ENCODE data around the gene CCDC175.

DNA sequence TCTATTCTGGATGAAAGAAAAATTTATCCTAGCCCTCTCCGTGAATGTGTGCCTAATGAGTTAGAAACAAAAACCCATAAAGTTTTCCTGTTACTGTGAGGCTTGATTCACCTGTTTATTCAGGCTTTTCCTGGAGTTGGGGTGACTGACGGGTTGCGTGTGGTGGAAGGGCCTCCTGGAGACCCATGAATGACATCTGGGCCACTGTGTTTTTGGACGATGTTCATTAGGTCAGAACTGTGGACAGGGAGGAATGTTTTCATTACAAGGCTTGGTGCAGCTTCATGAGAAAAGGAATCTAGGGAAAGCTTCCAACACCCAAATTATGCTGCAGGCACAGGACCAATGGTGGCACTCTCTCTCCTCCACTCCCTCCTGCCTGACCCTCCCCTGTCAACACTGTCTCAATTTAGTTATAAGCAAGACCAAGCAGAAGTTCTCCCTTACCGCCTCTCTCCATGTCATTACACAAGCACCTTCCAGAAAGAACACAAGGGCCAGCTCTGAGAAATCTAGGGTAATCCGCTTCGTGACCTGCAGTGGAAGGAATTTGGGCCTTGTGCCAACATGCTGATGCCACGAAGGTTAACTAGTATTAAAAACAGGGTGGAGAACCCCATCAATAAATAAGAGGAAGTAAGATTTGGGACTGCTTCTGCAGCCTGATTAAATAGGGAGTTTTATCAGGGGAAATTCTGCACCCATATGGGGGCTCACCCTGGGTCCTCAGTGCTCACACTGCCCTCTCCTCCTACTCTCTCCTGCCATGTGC lies 200.2 kb downstream of the KTN1 start:
- PRO-cap, result no peak

DNA sequence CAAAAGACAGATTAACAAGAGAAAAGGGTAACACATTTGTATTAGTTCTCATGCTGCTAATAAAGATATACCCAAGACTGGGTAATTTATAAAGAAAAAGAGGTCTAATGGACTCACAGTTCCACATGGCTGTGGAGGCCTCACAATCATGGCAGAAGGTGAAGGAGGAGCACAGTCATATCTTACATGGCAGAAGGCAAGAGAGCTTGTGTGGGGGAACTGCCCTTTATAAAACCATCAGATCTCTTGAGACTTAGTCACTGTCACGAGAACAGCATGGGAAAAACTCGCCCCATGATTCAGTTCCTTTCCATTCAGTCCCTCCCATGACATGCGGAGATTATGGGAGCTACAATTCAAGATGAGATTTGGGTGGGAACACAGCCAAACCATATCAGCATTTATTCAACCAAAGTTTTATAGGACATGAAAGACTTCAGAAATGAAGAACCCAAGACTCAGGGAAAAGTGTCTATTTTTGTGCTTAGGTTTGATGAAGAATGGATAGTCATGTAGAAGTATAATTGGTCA lies 216.5 kb downstream of the KTN1 start:
- PRO-cap, result no peak

GRCh38 chr14:55913443-55914068 lies 204.7 kb upstream of the PELI2 start:
- PRO-cap, result no peak

DNA sequence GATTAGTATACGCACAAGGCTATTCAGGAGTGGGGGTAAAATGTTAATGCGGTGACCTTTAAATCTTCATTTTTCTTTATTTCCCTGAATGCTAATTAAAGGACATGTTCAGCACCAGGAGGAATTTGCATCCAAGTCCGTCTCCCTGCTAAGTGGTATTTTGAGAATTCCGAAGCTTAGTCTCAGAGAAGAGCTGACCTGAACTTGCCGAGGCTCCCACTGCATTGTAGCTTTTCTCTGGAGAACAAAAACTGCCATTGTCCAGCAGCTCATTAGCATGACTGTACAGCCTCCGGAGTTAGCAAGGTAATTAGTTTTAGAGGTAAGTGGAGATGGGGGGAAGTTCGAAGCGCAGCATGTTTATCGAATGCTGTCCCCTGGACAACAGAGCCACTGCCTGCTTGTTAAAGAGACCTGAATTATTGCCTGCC lies 160.3 kb upstream of the PELI2 start:
- PRO-cap, result no peak

GRCh38 chr14:56004378-56004690 lies 113.9 kb upstream of the PELI2 start:
- PRO-cap, result no peak

DNA sequence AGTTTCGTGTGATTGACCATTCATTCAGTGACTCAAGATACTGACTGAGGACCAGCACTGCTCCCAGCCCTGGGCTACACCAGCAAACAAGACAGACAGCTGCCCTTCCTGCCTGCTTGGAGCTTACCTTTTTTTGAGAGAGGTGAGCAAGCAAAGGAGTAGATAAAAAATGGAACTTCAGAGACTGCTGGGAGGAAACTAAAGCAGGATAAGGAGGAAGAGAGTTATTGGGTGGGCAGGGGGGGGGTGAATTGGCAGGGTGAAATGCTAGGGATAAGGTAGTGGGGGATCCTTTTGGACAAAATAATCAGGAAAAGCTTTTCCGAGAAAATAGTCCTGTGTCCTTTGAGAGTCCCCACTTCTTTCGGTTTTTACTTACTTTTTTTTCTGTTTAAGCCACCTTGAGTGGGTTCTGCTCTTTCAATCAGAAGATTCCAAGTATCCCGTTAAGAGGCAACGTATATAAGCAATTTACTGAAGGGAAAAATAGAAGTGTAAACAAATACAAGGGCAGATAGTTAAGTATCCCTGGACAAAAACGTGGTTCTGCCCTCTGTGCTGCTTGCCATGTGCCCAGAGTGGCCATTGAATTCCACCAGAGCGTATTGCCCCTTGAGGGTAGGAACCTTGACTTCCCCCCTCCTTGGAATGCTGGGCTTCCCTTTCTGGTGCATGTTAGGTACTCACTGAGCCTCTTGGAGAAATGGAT lies 7.1 kb downstream of the PELI2 start:
- PRO-cap, result no peak

GRCh38 chr14:56133503-56134022 lies 15.4 kb downstream of the PELI2 start:
- PRO-cap, result no peak

GRCh38 chr14:56297205-56298099 lies 179.2 kb downstream of the PELI2 start:
- PRO-cap, result no peak

DNA sequence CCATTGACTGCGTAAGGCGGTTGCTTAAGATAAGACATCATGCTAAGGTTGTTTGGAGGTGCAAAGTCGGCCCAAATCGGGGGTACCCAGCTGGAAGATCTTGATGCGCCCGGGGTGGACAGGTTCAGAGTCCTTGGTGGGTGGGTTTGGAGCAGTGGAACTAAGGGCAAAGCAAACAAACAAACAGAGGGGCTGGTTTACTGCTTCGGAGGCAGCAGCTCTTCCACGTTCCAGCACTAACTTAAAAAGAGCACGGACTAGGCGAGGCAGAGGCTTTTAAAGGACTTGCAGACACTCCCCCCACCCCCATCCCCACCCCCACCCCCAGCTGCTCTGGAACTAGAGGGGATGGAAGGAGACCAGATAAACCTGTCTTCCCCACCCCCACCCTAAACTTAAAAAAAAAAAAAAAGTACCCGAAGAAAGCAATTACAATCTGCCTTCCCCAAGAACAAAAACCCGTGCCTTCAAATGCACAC lies 4.8 kb downstream of the OTX2 start:
- PRO-cap, result no peak

GRCh38 chr14:56807686-56808188 lies 2.5 kb downstream of the OTX2 start:
- PRO-cap, result no peak

- PRO-cap, result no peak
Measured at GRCh38 chr14:57009681-57010215, 199.5 kb upstream of the OTX2 start.

DNA sequence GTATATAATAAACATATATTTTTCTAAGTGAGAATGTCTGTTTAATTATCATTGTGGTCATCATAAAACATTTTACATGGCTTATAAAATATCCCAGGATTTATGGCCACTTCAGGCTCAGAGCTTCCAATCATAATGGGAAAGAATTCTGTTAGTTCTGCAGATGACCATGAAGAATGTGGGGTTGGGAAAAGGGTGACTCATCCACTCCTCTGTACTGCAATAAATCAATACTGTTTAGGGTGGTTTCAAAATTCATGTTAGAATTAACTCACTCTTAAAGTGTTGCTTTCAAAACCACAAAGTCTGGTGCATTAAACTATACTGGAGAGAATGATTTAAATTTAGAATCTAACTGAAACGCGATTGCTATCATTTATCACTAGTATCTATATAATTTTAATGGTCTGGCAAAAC lies 867 bp downstream of the CCDC198 start:
- PRO-cap, result no peak

DNA sequence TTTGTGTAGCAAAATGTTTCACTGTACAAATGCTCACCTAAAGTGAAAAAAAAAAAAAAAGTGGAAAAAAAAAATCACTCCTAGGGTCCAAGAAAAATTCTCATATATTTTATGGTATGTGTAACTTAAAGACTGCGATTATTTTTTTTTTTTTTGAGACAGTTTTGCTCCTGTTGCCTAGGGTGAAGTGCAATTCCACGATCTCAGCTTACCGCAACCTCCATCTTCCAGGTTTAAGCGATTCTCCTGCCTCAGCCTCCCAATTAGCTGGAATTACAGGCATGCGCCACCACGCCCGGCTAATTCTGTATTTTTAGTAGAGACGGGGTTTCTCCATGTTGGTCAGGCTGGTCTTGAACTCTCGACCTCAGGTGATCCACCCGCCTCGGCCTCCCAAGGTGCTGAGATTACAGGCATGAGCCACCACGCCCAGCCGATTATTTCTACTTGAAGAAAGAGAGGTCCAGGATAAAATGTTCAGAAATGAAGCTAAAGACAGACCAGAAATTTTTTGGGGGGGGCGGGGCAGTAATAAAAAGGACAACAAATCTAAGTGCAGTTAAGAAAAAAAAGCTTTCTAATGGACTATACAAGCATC lies 5.2 kb upstream of the ARID4A start:
- PRO-cap, result no peak

GRCh38 chr14:58459827-58460114 lies 32.3 kb downstream of the KIAA0586 start:
- PRO-cap, result no peak

DNA sequence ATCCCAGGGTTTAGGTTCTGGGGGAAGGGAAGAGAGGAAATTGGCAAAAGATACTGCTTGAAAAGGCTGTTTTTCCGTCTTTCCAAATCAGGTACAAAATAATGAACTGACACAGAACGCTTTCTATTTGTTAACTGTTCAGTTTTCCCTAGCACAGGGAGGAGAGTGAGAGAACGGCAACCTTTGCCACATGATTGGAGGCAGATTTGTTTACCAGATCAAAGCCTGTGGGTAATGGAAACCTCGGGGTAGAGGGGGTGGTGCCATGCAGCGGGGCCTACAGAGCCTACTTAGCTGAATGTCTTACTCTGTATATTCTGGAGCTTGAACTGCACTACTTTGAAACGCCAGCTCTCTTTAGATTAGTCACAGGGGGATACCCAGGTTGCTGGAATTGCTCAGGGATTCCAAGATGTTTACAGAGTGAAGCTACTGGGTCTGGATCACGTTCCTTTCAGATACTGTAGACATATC lies 65.8 kb upstream of the DACT1 start:
- PRO-cap, result no peak

DNA sequence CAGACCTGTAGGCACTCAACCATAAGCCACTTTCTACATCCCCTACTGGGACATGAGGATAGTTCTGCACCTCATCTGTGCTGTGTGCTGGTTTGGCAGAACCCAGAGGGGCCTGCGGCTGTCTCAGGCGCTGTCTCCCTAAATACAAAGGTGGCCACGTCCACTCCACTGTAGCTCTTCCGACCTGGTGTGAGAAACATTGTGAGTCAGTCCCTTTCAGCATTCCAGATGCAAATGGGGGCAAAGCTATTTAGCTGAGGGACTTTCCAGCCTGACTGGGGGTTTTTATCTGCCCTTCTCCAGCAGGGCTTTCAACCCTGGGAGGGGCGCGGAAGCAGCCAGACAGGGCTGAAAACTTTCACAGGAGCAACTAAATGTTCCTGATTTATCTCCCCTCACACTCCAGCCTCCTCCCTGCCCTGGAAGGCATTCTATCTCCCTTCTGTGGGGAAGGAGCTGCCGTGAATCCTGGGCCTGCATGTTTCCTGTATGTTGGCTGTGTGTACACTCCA lies 218.2 kb upstream of the DAAM1 start:
- PRO-cap, result no peak

- PRO-cap, result no peak
Measured at GRCh38 chr14:59576133-59576936, at the start of gene CCDC175. Gene CCDC175, minus strand, starts transcription at chr14:59576812.

- PRO-cap, result no peak
Measured at GRCh38 chr14:60004099-60004451, 87.6 kb upstream of the PCNX4 start.

GRCh38 chr14:60204887-60205660 lies 39.9 kb upstream of the DHRS7 start:
- PRO-cap, result no peak

- PRO-cap, result no peak
Measured at GRCh38 chr14:60222676-60223346, 26.2 kb upstream of the PPM1A start.